Aortic smooth muscle cell (primary cell): ENCODE results near the genes GPR31 and AFDN.

DNA sequence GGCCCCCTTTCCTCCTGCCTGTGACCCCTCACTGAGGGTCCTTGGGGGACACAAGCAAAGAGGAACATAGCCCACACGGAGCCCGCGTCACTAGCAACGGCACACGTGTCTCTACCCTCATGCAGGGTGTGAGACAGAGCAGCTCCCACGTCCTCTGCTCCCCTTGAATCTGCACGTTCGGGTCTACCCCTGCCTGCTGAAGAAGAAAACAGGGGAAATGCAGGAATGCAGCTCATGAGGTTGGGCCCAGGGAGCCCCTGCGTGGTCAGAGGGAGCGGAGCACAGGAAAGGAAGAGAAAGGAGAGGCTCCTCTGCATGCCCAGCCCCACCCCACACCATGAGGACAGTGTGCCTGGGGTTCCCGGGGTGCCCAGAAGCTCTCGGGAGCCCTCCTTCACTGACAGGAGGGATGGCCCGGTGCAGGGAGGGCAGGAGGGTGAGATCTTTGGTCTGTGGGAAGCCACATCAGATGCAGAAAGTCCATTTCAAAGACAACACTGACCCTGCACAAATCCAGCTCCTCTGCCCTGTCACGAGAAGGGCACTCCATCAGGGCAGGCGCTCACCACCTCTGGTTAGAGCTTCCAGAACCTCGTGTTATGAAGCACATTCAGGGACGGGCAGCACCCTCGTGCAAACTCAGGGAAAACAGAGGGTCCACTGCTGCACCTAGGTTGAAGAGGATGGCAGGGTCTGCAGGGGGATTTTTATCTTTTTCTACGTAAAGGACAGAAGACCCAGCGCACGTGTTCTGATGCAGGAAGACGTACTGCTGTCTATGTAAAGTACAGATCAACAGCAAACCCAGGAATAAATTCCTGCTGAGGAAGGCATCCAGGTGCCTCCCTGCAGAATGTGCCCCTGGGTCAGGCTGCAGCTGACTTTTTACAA lies 13.5 kb downstream of the RAMACL start:
- RRBS = 91% methylated on average over 3 of the region's 22 CpGs

- RRBS = no CpG with 5 or more reads among the region's 7 CpGs
These were observed 28.4 kb upstream of the RPS6KA2 start for GRCh38 chr6:166655406-166655800.

DNA sequence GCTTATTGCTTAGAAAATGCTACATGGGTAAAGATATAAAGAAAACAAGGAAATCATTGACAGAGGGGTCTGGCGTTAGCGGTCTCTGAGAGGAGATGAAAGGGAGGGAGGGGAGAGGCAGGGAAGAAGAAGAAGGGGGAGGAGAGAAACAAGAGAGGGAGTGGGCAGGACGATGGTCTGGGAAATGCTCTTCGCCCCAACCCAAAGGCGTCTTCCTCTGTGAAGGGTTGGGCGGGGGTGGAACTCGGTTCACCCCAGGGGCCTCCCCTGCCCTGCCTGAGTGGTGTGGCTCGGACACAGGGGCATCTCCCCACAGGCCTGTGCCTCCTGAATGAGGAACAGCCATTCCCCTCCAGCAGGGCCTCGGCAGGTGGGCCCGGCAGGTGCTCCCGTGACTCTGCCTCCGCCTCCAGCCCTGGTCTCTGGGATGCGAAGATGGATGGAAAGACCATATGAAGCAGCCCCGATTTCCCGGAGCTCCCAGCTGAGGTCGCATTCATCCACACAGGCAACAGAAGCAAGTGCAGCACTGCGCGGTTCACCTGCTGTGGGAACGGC lies 29.2 kb upstream of the RPS6KA2 start:
- RRBS = 16% methylated on average over 5 of the region's 19 CpGs

DNA sequence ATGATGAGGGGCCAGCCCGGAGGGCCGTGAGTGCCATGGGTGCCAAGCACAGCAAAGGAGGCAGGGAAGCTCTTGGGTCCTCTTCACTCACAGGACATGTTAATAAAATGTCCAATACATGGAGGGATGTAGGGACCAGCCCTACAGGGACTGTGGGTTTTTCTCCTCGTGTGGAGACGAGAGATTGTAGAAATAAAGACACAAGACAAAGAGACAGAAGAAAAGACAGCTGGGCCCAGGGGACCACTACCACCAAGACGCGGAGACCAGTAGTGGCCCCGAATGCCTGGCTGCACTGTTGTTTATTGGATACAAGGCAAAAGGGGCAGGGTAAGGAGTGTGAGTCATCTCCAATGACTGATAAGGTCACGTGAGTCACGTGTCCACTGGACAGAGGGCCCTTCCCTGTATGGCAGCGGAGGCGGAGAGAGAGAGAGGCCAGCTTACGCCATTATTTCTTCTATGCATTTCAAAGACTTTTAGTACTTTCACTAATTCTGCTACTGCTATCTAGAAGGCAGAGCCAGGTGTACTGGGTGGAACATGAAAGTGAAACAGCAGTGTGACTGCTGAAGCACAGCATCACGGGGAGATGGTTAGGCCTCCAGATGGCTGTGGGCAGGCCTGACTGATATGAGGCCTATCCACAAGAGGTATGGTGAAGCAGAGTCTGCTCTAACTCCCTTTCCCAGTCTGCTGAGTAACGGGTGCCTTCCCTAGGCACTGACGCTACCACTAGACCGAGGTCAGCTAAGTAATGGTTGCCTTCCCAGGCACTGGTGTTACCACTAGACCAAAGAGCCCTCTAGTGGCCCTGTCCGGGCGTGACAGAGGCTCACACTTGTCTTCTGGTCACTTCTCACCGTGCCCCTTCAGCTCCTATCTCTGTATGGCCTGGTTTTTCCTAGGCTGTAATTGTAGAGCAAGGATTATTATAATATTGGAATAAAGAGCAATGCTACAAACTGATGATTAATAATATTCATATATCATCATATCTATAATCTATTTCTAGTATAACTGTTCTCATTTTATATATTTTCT lies 5.3 kb downstream of the RNASET2 start:
- RRBS = no CpG with 5 or more reads among the region's 19 CpGs

GRCh38 chr6:167030377-167030674 lies 31.1 kb downstream of the CEP43 start:
- RRBS = no CpG with 5 or more reads among the region's 4 CpGs

GRCh38 chr6:167092487-167093207 lies 30.2 kb upstream of the CCR6 start:
- RRBS = no CpG with 5 or more reads among the region's 18 CpGs

- RRBS = no CpG with 5 or more reads among the region's 14 CpGs
These were observed 28.5 kb upstream of the CCR6 start for GRCh38 chr6:167094383-167094845.

- RRBS = no CpG with 5 or more reads among the region's 19 CpGs
These were observed 6.9 kb upstream of the CCR6 start for GRCh38 chr6:167115856-167116568.

GRCh38 chr6:167157912-167158248 lies at the start of gene GPR31:
Gene GPR31, minus strand, starts transcription at chr6:167157980.
- RRBS = no CpG with 5 or more reads among the region's 4 CpGs

DNA sequence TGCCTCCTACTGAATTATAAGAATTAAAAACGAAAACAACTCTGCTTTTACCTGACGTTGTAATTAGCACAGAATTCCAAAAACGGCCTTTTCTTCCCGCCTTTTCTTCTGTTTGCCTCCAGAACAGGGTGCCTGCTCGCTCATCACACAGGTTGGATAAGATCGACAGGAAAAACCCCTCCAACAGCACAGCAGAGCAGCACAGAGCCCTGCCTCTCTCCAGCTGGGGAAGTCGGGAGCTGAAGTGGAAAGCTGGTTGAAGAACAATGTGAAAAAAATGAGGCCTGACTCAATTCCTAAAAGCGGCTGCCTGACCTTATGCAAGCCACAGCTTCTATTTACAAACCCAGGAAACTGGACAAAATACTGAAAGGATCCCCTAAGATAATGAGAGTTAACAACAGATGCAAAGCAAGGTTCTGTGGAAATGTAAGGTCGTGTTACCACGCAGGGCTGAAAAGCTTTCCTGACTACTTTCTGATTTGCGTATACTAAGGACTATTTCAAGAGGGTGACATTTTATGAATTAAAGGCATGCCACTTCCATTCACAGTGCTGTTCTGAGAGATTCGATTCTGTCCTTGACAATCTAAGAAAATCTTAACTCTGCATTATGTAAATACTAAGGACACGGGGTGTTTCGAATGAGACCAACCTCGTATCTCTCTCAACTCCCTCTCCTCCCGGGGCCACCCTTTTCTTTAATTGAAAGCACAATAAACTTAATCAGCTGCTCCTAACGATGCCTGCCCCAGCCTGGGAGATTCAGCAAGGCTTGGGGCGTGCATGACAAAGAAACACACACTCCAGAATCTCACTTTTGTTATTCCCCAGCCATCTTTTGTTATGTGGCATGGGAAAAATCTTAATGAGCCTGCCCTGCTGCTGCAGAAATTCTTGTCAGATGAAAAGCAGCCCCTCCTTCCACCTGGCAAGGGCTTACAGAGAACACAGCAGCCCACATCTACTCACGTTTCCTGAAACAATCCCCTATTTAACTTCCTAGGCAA lies 117.1 kb downstream of the TTLL2 start:
- RRBS = no CpG with 5 or more reads among the region's 19 CpGs

- RRBS = 41% methylated on average over 5 of the region's 21 CpGs
These were observed 150.6 kb upstream of the AFDN start for GRCh38 chr6:167675858-167676723.

- RRBS = no CpG with 5 or more reads among the region's 27 CpGs
These were observed 127.4 kb upstream of the AFDN start for GRCh38 chr6:167698929-167700185.

GRCh38 chr6:167735650-167736148 lies 91.0 kb upstream of the AFDN start:
- RRBS = no CpG with 5 or more reads among the region's 8 CpGs

- RRBS = no CpG with 5 or more reads among the region's 10 CpGs
These were observed 62.0 kb upstream of the AFDN start for GRCh38 chr6:167764648-167765081.

DNA sequence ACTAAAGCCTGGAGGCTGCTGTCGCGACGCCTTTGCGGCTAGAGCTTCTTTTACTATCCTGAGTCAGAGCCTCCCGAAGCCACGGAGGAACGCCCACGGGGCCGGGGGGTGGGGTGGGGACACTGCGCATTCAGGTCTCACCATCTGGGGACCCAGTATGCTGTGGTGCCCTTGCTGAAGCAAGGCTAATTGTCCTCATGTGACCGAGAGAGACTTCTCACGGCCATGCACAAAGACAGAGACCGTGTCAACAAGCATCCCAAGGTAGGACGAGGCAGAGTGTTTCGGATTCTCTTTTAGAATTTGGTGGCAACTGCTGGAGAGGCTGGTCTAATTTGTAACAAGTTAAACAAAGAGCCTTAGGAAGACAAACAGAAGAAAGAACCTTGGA lies 38.4 kb upstream of the AFDN start:
- RRBS = no CpG with 5 or more reads among the region's 15 CpGs

DNA sequence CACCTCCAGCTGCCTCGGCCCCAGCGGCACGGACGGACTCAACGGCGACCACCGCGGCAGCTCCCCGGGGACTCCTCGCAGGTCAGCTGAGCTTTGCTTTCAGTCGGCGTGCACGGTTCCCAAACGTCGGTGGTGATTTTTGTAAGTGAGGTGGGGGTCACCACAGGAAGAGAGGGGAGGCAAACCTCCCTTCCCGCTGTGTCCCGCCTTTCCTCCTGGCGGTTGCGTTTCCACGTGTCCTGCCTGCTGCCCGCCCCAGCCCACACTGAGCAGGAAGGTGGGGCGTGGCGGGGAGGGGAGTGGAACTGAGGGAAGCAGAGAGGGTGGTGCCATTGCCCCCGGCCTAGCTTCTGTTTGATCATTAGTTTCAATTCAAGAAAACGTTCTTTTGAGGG lies 30.1 kb upstream of the AFDN start:
- RRBS = 4% methylated on average over 6 of the region's 25 CpGs

GRCh38 chr6:167797001-167797614 lies 29.6 kb upstream of the AFDN start:
- RRBS = no CpG with 5 or more reads among the region's 36 CpGs

DNA sequence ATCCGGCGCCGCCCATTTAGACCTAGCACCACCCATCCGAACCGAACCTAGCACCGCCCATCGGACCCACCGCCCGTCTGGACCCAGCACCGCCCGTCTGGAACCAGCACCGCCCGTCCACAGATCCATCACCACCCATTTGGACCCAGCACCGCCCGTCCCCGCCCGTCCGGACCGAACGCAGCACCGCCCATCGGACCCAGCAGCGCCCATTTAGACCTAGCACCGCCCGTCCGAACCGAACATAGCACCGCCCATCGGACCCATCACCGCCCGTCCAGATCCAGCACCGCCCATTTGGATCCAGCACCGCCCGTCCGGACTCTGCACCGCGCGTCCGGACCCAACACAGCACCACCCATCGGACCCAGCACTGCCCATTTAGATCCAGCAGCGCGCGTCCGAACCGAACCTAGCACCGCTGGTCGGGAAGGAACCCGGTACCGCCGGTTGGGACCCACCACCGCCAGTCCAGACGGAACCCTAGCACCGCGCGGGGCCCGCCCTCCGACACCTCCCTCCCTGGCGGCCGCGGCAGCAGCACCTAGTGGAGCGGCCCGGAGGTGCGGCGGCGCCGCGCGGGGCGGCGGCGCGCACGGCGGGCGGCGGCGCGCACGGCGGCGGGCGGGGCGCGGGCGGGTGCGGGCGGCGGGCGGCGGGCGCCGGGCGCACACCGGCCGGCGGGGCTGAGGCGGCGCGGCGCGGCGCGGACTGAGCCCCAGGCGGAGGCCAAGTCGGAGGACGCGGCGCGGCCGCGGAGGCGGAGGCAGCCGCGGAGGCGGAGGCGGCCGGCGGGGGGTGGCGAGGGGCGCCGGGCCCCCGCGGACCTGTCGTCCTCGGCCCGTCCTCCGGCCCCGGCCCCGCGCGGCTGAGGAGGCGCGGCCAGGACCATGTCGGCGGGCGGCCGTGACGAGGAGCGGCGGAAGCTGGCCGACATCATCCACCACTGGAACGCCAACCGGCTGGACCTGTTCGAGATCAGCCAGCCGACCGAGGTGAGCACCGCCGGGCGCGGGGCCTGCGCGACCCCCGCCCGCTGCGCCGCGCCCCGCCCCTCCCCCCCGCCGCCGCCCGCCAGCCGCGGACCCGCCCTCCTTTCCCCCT lies at the start of gene AFDN:
TSS of gene AFDN (plus strand) at position 669 of the 1,104 bp plus-strand sequence.
- RRBS = 1% methylated on average over 49 of the region's 165 CpGs

GRCh38 chr6:167839739-167840171 lies 13.0 kb downstream of the AFDN start:
- RRBS = no CpG with 5 or more reads among the region's 6 CpGs

DNA sequence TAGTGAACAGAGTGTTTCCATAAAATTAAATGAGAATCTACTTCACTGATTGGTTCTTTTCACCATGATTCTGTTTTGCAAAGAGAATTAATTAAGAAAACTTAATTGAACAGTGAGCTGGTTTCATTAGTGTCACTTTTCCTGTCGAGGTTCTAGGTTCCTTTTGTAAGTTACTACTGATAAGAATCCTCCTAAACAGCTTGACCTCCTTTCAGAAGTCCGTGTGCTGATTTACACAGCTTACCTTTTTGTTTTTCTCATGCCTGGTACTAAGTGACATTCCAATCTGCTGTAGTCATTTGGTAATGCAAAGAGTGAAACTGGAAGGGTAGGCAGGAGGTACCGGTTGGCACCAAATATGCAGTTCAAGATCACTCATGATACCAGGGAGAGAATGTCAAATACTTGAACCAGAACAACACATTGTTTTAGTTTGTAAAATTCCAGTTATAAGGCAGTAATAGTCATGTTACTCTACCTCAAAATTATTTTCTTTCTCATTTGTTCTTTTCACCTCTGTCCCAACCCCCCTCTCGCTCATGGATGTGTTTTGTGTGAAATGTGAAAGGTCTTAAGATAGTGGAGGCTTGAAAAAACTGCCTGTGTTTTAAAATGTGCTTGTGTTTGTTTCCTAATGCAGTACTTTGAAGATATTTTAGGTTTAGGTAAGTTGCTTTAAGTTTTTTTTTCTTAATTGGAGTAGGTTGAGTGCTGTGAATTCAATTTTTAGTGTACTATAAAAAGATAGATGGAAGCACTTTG lies 23.2 kb downstream of the AFDN start:
- RRBS = no CpG with 5 or more reads among the region's 4 CpGs